SK-N-SH (cell line): Measurements from ENCODE around the genes PRXL2C and FOXE1.

DNA sequence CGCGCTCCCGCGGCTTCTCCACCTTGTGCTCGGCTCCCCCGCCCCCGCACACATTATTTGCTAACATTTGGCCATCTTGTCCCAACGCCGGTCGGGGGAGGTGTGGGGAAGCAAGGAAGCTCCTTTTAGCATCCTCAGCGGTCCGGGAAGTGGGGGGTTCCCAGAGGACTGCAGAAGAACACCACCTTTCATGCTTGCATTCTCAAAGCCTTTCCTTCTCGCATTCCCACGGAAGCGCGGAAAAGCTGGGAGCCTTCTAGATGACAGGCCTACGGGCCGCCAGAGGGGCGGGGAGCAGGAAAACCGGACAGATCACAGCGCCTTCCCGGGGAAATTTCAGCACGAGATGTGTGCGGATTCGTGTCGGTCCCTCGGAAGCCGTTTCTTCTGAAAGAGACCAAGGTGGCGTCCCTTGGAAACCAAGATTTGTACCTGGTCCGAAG, 8.0 kb upstream of the PTCH1 start:
- RRBS, result 8% methylated on average over 9 of the region's 30 CpGs
CAGE:
- cytosol, long polyA plus RNA, result no peak
- long polyA plus RNA, result no peak
- nucleus, long polyA plus RNA, result no peak

GRCh38 chr9:96020598-96021063, 145.1 kb downstream of the ERCC6L2 start:
- RRBS, result 27% methylated on average over 7 of the region's 30 CpGs
CAGE:
- cytosol, long polyA plus RNA, result no peak
- long polyA plus RNA, result no peak
- nucleus, long polyA plus RNA, result no peak

DNA sequence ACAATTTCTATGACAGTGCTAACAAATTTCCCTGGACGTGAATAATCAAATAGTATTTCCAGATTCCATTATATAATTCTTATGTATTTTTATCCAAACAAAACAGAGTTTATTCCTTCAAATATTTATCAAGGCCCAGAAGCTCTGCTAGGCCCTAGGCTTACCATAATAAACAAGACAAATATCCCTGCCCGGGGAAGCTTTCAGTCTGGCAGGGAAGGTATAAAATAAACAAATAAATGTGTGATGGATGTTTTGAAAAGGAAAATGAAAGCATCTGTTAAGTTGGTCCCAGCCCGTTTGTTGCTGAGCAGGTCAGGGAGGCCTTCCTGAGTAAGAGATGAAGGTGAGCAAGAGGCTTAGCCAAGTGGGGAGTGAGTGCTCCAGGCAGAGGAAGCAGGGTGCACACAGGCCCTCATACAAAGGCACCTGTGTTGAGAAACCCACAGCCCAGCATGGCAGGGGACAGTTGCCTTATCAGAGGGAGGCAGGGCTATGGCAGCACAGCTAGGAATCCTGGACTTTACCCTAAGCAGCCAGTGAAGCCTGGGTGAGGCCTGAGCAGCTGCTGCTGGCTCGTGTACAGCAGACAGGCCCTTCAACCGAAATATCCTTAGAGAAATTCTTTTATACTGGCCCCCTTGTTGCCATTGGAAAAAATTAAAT, 7.7 kb upstream of the SLC35D2 start:
- RRBS, result no CpG with 5 or more reads among the region's 5 CpGs
CAGE:
- cytosol, long polyA plus RNA, result no peak
- long polyA plus RNA, result no peak
- nucleus, long polyA plus RNA, result no peak

- RRBS, result no CpG with 5 or more reads among the region's 10 CpGs
CAGE:
- cytosol, long polyA plus RNA, result no peak
- long polyA plus RNA, result no peak
- nucleus, long polyA plus RNA, result no peak
Observed at GRCh38 chr9:96392976-96393298, 9.4 kb upstream of the SLC35D2 start.

DNA sequence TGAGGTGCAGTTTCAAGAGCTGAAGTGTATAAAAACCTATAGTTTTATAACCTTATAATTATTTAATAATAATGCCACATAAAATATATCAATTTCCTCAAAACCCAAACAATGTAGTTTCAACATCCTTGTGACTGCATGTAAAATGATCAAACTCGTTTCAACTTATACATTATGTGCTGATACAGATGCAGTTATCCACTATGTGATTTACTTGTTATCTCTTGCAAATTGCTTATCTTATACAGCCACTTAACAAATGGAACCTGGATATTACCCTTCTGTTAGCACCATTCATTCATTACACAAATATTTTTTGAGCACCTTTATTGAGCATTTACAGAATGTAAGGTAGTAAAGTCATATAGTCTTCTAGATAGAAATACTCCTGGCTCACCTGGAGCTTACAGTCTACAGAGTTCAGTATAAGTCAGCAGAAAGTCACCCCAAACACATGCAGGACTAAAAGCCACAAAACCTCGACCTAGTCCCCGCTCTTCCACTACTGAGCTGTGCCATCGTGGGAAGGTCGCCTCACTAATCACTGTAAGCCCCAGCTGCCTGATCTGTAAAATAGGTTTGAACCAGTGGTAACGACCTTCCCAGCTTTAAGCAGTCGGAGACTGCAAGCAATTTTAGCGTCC, 1.6 kb downstream of the ZNF367 start:
- RRBS, result no CpG with 5 or more reads among the region's 8 CpGs
CAGE:
- cytosol, long polyA plus RNA, result no peak
- long polyA plus RNA, result no peak
- nucleus, long polyA plus RNA, result no peak

- RRBS, result no CpG with 5 or more reads among the region's 4 CpGs
CAGE:
- cytosol, long polyA plus RNA, result no peak
- long polyA plus RNA, result no peak
- nucleus, long polyA plus RNA, result no peak
Observed at GRCh38 chr9:96599446-96599810, 20.2 kb downstream of the CDC14B start.

- RRBS, result 2% methylated on average over 23 of the region's 41 CpGs
CAGE:
- cytosol, long polyA plus RNA, result no peak
- long polyA plus RNA, result no peak
- nucleus, long polyA plus RNA, result no peak
Observed at GRCh38 chr9:96655196-96655500, at the start of gene PRXL2C. TSS of gene PRXL2C (minus strand) at chr9:96655317.

GRCh38 chr9:96686379-96687544, 31.6 kb upstream of the PRXL2C start:
- RRBS, result no CpG with 5 or more reads among the region's 83 CpGs
CAGE:
- cytosol, long polyA plus RNA, result no peak
- long polyA plus RNA, result no peak
- nucleus, long polyA plus RNA, result no peak

DNA sequence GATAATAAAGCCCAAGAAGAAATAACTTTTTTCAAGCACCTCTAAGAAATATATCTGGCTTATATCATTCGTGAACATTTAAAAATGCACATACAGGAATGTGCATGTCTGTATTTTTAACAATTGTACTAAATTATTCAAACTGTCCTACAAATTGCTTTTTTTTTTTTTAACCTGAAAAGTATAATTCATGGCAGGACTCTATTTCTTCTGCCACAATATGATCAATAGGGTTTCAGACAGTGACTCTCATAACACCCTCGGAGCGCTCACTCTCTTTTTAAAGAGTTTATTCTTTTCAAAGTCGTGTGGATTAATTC, 36.0 kb upstream of the NUTM2G start:
- RRBS, result no CpG with 5 or more reads among the region's 4 CpGs
CAGE:
- cytosol, long polyA plus RNA, result no peak
- long polyA plus RNA, result no peak
- nucleus, long polyA plus RNA, result no peak

GRCh38 chr9:97046073-97046854, 7.3 kb upstream of the CTSV start:
- RRBS, result no CpG with 5 or more reads among the region's 9 CpGs
CAGE:
- cytosol, long polyA plus RNA, result no peak
- long polyA plus RNA, result no peak
- nucleus, long polyA plus RNA, result no peak

DNA sequence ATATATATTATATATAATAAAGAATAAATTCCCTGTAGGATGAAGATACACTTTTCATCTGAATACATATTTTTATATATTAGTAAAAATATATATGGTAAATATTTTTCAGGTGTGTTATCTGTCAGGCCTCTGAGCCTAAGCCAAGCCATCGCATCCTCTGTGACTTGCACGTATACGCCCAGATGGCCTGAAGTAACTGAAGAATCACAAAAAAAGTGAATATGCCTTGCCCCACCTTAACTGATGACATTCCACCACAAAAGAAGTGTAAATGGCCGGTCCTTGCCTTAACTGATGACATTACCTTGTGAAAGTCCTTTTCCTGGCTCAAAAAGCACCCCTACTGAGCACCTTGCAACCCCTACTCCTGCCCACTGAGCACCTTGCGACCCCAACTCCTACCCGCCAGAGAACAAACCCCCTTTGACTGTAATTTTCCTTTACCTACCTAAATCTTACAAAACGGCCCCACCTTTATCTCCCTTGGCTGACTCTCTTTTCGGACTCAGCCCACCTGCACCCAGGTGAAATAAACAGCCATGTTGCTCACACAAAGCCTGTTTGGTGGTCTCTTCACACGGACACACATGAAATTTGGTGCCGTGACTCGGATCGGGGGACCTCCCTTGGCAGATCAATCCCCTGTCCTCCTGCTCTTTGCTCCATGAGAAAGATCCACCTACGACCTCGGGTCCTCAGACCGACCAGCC, 92.9 kb upstream of the CCDC180 start:
- RRBS, result no CpG with 5 or more reads among the region's 15 CpGs
CAGE:
- cytosol, long polyA plus RNA, result no peak
- long polyA plus RNA, result no peak
- nucleus, long polyA plus RNA, result no peak

GRCh38 chr9:97327881-97328247, 20.4 kb downstream of the CCDC180 start:
- RRBS, result no CpG with 5 or more reads among the region's 2 CpGs
CAGE:
- cytosol, long polyA plus RNA, result no peak
- long polyA plus RNA, result no peak
- nucleus, long polyA plus RNA, result no peak

DNA sequence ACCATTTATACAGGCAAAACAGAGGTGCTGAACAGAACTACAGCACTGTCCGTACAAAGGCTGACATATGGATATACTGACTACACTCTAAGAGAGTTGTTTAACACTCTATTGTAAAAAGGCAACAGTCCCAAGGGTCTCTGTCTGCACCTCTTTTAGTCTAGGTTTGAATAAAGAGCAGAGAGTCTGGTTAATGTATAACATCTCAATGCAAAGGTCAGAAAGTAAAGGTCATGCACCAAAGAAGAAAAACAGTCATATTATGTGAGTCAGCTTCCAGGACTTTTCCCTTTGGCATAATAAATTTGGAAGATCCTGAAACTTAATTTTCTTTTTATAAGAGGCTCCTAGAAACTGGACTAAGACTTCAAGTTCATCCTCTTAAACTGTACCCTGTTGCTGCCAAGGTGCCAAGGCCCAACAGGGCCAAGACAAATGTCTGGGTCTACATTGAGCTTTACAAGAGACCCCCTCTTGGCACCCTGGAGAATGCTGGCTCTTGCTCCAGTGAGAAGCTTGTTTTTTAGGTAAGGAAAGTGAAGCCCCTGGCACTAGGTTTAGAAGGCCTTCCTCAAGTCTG, 29.5 kb upstream of the TDRD7 start:
- RRBS, result no CpG with 5 or more reads among the region's 1 CpG
CAGE:
- cytosol, long polyA plus RNA, result no peak
- long polyA plus RNA, result no peak
- nucleus, long polyA plus RNA, result no peak

- RRBS, result no CpG with 5 or more reads among the region's 23 CpGs
CAGE:
- cytosol, long polyA plus RNA, result no peak
- long polyA plus RNA, result no peak
- nucleus, long polyA plus RNA, result no peak
Observed at GRCh38 chr9:97386919-97387447, 24.9 kb upstream of the TDRD7 start.

DNA sequence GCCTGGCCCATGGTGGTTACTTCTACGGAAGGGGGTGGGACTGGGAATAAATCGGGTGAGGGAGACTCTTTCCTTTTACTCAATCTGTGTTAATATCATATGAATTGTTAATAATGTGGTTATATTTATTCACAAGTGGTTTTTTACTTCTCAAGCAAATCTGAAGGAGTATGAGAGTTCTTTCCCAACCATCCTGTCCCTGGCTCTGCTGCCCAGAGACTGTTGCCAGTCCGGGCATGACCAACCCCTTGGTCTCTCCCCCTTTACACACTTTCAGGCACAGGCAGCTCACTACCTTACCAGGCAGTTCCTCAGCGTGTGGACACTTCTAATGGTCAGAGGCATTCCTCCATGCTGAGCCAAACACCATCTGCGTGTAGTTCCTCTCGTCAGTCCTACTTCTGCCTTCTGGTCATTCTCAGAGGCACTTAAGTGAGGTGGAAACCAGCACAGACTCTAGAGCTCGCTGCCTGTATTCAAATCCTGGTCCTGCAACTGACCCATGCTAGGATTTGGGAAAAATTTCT, 56.2 kb downstream of the TSTD2 start:
- RRBS, result no CpG with 5 or more reads among the region's 7 CpGs
CAGE:
- cytosol, long polyA plus RNA, result no peak
- long polyA plus RNA, result no peak
- nucleus, long polyA plus RNA, result no peak

DNA sequence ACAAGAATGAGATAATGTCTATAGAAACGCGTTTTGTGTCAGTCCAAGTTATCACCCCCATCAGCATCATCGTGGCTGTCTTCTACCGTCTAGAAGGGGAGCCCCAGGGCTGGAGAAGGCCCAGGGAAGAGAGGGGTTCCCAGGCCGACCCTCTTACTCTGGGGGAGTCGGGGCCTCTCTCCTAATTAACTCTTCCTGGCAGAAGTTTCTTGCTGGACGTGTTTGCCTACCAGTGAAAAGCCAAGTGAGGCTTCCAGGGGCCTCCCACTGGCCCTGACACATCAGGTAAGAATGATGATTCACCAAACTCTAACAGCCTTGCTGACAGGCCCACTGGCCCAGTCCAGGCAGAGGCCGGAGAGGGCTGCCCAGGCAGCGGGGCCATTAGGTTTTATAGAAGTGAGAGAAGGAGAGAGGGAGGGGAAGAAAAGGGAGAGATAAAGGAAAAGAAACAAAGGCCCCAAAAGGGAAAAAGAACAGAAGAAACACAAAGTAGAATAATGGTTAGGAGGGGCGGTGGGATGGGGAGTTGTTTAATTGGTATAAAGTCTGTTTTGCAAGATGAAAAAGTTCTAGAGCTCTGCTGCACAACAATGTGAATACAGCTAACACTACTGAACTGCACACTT, 50.8 kb upstream of the FOXE1 start:
- RRBS, result no CpG with 5 or more reads among the region's 10 CpGs
CAGE:
- cytosol, long polyA plus RNA, result no peak
- long polyA plus RNA, result no peak
- nucleus, long polyA plus RNA, result no peak

- RRBS, result 5% methylated on average over 14 of the region's 64 CpGs
CAGE:
- cytosol, long polyA plus RNA, result no peak
- long polyA plus RNA, result no peak
- nucleus, long polyA plus RNA, result no peak
Observed at GRCh38 chr9:97852847-97853539, at the start of gene FOXE1. TSS of gene FOXE1 (plus strand) at chr9:97853226.

GRCh38 chr9:97907035-97907511, 15.2 kb downstream of the TRMO start:
- RRBS, result no CpG with 5 or more reads among the region's 3 CpGs
CAGE:
- cytosol, long polyA plus RNA, result no peak
- long polyA plus RNA, result no peak
- nucleus, long polyA plus RNA, result no peak

DNA sequence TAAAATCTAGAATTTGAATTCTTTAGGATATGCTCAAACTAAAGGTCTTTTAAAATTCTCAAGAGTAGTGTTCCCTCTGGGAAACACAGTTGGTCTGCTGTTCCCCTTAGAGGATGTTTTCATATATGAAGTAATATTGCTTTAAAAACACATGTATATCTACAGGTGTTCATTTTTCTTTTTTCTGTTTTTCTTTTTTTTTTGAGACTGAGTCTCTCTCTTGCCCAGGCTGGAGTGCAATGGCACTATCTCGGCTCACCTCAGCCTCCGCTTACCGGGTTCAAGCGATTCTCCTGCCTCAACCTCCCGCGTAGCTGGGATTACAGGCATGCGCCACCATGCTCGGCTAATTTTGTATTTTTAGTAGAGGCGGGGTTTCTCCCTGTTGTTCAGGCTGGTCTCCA, 2.5 kb downstream of the ANP32B start:
- RRBS, result no CpG with 5 or more reads among the region's 9 CpGs
CAGE:
- cytosol, long polyA plus RNA, result no peak
- long polyA plus RNA, result no peak
- nucleus, long polyA plus RNA, result no peak

DNA sequence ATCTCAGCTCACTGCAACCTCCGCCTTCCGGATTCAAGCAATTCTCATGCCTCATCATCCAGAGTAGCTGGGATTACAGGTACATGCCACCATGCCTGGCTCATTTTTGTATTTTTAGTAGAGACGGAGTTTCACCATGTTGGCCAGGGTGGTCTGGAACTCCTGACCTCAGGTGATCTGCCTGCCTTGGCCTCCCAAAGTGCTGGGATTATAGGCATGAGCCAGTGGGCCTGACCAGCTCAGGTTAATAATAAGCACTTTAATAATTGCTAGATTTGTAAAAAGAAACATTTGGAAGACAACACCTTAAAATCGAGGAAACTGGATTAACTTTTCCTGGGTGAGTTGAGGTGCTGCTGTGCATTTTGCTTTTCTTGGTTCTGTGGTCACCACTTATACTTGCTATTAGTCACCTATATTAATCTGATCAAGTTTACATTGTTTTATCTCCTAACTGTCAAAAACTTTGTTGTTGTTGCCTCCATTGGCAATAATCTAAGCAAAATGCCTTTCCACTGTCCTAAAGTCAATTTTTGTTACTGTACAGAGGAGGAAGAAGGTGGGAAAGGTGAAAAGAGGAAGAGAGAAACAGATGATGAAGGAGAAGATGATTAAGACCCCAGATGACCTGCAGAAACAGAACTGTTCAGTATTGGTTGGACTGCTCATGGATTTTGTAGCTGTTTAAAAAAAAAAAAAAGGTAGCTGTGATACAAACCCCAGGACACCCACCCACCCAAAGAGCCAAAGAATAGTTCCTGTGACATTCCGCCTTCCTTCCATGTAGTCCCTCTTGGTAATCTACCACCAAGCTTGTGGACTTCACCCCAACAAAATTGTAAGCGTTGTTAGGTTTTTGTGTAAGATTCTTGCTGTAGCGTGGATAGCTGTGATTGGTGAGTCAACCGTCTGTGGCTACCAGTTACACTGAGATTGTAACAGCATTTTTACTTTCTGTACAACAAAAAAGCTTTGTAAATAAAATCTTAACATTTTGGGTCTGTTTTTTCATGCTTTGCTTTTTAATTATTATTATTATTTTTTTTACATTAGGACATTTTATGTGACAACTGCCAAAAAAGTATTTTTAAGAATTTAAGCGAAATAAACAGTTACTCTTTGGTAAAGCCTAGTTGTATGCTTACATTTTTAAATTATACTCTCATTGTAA, 32.1 kb downstream of the ANP32B start:
- RRBS, result no CpG with 5 or more reads among the region's 9 CpGs
CAGE:
- cytosol, long polyA plus RNA, result no peak
- long polyA plus RNA, result no peak
- nucleus, long polyA plus RNA, result no peak